RPMI7951 (cell line): ENCODE measurements around the gene PLSCR4.

DNA sequence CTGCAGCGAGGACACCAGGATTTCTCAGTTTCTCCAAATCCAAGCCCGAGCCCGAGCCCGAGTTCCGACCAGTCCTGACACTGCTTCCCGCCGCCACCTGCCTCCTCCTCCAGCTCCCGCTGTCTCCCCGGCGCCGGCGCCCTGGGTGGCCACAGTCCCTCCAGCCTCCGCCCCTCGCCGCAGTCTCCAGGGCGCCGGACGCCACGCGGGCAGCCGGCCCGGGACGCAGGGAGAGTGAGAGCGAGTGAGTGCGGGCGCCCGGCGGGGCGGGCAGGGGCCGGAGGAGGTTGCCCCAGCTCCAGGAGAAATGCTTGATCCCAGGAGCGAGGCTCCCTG is 78.0 kb upstream of the RNF7 start:
- RAMPAGE, long total RNA = no peak

- RAMPAGE, long total RNA = no peak
Observed at GRCh38 chr3:141686615-141687518, 51.2 kb upstream of the RNF7 start.

- RAMPAGE, long total RNA = no peak
Observed at GRCh38 chr3:141795892-141796211, 32.6 kb downstream of the GRK7 start.

DNA sequence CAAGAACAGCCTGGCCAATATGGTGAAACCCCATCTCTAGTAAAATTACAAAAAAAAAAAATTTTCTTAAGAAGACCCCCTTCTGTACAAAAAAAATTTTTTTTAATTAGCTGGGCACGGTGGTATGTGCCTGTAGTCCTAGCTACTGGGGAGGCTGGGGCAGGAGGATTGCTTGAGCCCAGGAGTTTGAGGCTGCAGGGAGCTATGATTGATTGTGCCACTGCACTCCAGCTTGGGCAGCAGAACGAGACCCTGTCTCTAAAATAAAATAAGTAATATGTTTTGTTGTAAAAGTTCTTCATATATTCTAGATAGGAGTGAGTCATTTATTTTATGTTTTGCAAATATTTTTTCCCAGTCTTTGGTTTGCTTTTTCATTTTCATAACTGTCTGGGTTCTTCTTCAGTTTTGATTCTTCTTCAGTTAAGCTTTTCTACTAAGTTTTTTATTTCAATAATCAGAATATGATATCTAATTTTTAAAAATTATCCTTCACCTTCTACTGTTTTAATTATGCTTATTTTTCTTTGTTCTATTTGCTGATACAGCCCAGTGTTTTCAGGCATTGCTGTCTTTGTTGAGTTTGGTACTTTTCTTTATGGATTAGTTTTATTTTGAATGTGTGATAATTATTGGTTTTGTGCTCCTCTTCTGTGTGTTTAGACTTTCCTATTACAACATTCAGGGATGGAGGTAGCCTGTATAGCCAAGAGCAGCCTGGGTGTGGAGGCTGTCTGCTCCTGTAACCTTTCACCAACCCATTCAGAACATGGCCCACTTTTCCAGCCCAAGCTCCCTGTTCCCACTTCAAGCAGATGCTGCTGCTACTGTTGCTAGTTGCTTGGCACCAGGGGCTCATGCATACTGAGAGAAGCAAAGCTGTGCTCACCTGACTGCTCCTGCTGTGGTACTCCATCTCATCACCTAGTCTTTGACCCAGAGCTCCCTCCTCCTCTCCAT is 20.1 kb downstream of the ATP1B3 start:
- RAMPAGE, long total RNA = no peak

DNA sequence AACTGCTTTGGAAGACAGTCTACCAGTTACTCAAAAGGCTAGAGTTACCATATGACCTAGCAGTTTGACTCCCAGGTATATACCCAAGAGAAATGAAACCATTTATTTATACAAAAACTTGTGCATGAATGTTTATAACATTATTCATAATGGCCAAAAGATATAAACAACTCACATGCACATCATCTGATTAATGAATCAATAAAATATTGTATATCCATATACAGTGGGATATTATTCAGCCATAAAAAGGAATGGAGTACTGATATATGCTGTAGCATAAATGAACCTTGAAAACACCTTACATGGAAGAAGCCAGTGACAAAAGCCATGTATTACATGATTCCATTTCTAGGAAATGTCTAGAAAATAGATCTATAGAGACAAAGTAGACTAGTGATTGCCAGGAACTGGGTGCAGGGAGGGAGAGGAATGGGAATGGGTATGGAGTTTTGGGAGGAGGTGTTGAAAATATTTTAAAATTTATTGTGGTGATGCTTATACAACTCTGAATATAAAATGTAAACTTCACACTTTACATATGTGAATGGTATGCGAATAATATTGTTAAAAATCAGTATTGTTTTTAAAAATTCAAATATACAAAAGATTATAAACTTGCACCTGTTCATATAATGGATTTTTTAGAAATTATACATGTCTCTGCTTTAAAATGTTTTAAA is 22.4 kb downstream of the ATP1B3 start:
- RAMPAGE, long total RNA = no peak

DNA sequence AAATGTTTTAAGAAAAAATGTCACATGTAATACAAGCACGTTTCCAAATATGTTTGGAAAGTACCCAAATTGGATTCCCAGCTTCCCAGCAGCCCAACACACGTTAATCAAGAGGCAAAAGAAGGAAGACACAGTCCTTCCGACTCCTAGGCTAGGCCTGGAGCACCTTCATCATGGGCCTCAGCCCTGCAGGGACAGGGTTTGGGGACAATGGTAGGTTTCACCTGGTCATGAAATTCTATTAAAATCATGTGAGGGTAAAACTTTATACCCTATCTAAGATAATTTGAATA is 83.9 kb downstream of the ATP1B3 start:
- RAMPAGE, long total RNA = no peak

DNA sequence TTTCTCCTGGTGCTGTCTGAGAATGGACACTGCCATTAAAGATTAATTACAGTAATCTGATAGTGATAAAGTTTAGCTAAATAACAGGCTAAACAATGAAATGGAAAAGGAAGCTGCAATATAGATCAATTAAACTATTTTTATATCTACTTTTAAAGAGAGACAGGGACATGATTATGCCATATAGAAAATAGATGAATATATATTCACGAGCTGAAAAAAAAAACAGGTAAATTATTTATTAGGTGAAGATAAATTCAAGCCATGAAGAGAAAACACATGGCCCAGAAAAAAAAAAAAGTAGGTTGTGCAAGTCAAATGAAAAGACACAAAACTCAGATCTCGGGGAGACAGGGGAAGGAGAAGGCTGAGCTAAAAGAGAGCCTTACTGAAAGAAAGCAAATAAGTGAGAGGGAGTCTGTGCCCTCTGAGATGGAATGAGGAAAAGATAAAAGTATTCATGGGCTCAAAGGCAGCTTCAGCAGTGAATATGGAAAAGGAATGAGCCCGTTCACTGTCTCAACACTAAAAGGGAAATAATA is 1.4 kb downstream of the TFDP2 start:
- RAMPAGE, long total RNA = no peak

DNA sequence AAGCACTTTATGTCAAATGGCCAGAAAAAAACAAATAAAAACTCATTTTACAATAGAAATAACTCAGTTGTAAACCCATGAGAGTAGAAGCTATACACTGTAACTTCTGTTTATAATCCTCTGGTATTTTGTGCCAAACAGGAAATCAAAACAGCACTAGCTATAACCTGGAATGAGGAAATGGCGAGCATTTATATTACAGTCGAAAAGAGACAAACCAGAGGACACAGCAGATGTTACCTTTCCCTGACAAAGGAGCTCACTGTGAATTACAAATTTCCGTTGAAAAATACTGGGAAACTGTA is 10.3 kb downstream of the GK5 start:
- RAMPAGE, long total RNA = no peak

DNA sequence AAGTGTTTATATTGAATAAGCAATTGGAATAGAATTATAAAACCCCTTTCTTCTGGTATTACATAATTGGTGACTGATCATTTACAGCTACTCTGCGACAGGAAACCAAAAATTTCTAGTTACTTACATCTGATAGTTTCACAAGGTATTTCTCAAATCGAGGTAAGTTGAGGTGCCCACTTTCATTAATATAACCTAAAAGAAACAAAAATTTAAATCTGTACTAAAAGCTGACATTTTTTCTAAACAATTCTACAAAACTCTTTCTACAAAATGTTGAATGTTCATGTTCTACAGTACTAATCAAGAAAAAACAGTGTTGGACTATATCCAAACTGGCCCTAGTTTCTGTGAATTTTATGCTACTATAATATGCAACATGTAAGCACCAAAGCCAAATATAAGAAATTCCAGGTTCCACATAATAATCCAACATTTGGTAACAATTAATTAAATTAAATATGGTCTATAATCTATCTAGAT is 26.4 kb downstream of the XRN1 start:
- RAMPAGE, long total RNA = no peak

- RAMPAGE, long total RNA = no peak
Observed at GRCh38 chr3:142650068-142650849, 54.1 kb downstream of the PLS1 start.

DNA sequence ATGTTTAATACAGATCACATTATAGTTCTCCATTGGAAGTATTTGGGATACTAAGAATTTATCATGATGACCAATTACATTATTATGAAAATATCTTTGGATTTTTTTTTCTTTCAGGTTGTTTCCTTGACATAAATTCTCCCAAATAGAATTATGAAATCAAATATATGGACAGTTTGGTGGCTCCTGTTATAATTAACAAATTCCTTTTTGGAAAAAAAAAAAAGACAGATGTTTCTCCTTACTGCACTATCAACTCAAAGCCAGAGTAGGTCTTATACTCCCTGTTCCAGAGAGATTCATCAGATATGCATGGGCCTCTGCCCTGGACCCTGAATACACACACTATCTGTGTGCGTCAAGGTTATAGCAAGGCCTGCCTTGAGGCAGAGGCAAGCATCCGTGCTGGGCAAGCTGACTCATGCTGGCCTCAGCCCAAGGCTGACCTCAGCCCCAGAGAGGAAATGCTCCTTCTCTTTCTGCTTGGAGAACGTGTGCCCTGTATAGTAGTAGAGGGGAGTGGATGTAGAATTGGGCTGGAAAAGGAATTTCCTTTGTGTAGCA is 13.0 kb upstream of the PAQR9 start:
- RAMPAGE, long total RNA = no peak

DNA sequence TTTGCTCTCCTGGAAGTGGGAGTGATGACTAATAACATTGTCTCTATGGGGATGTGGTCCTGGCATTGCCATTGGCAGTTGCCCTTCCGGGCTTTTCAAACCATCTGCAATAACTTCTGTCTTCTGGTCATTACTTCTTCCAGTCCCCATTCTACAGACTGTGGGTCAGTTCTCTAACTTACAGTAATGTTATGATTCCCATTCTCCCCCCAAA is 15.7 kb downstream of the CHST2 start:
- RAMPAGE, long total RNA = no peak

- RAMPAGE, long total RNA = no peak
Observed at GRCh38 chr3:143443537-143443990, 324.0 kb downstream of the CHST2 start.

DNA sequence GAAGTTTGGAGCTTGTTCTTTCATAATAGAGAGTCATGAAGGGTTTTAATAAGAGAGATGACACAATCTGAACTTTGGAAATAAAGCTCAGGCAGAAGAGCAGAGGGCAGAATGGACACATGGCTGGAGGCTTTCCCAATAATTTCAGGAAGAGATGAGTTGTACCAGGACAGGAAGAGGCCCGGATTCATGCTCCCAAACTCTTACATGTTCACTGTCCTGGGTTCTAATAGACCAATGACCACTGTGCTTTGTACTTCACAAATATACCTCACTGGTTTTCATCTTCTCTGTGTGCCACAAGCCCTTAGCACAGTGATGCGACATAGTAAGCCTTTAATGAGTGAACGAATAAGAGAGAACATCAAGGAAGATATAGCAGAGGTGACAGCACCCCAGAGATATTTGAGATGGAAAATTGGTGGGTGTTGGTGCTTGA is 194.7 kb downstream of the SLC9A9 start:
- RAMPAGE, long total RNA = no peak

DNA sequence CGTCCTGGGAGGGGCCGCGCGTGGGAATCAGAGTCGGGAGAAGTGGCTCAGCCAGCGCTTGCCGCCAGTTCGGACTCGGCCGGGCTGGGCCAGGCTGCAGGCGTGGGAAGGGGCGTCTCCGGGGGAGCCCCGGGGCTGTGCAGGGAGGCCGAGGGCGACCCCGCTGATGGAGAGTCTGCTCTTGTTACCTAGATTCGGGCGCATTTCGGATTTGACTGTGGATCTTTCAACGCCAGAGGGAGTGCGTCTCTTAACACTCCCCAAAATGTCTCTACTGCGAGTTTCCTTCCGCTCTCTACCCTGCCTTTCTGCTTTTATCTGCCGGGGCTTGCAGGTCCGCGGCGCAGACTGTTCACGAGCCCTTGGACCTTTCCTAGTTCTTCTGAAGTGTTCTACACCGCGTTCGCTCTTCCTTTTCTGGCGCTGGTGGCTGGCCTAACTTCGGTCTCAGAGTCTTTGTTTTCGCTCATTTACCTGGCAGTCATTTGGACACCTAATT is 1.4 kb downstream of the DIPK2A start:
- RAMPAGE, long total RNA = no peak

DNA sequence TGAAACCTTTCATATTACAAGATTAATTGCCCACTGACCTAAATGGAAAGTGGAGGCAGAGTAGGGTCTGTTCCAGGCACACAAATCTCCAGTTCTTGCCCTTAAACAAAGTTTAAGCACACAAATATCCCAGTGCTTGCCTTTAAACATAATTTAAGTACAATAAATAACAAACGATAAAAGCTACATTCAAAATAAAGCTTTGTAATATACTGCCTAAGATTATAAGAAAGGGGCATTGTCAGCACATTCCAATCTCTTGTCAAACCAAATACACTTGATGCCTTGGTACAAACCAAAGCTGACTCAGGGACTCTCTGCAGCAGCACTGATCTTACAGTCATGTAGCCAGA is 18.4 kb downstream of the PLOD2 start:
- RAMPAGE, long total RNA = no peak

DNA sequence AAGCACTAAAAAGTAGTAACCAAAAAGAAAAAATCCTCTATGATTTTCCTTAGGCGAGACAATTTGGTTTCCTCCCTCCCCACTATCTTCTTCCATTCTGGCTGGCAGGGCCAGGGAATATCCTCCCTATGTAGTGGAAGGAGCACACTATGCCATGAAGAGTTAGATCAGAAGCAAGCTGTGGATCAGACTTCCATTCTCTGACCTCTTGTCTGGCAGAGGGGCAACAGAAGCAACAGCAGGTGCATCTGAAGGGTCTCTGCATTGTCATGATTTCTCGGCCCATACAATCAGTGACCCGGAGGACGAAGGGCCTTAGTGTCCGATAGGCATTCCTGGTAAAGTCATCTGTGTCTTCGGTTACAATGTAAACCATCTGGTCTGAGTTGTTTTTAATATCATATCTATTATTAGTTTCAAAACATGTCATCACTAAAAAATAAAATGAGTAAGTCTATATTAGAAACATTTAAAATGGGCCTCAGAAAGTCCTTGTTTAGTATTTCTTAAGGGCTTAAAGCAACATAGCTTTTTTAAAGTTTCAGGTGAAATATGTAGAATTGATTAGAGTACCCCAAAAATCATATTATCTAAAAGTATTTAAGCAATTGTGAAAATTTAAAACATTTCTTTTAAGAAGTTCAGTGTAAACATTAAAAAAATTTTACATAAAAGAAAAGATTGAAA is 38.8 kb upstream of the PLOD2 start:
- RAMPAGE, long total RNA = no peak

GRCh38 chr3:146241709-146242463 is 9.0 kb downstream of the PLSCR4 start:
- RAMPAGE, long total RNA = no peak

DNA sequence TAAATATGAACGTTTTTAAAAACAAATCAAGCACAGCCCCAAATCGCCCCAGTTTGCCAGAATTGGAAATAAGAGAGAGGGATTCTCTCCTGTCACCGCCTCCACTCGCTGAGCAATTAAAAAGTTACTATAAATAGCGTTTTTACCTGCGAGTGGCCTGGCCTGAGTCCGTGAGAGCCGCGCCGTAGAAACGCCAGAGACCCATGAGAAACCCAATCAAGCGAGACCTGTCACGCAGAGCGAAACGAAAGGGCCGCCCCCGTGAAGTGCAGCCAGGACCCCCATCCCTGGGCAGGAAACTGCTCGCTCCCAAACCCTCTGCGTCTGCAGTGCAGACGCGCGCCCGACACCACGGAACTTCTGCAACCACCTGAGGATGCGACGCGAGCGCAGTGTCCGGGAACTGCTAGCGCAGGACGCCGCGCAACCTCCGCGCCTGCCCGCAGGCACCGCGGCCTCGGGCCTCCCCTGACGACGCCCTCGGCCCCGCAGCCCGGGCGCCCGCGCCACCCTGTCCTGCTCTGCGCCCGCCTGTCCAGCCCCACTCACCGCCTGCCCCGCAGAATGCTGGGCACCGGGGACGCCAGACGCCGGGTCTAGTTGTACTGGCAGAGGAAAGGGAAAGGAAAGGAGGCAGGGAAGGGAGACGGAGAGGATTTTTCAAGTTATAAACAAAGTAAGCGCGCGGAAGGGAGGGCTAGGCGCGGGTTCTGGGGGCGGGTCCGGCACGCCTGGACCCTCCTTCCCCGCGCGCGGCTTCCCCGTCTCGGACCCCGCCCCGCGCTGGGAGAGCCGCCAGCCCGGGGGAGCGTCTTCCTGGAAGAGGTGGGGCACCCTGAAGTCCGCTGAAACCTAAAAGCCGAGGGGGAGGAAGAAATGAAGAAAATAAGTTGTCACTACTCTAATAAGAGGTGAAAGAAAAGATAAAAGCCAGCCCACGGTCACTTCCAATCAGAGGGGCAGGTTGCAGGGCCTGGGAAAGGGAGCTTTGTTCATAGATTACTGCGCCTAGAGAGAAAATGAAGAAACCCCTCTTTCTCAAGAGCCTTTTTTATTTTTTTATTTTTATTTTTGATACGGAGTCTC is at the start of gene PLSCR4:
TSS of gene PLSCR4 (minus strand) at position 695 of the 1,086 bp plus-strand sequence.
- RAMPAGE, long total RNA = no peak

DNA sequence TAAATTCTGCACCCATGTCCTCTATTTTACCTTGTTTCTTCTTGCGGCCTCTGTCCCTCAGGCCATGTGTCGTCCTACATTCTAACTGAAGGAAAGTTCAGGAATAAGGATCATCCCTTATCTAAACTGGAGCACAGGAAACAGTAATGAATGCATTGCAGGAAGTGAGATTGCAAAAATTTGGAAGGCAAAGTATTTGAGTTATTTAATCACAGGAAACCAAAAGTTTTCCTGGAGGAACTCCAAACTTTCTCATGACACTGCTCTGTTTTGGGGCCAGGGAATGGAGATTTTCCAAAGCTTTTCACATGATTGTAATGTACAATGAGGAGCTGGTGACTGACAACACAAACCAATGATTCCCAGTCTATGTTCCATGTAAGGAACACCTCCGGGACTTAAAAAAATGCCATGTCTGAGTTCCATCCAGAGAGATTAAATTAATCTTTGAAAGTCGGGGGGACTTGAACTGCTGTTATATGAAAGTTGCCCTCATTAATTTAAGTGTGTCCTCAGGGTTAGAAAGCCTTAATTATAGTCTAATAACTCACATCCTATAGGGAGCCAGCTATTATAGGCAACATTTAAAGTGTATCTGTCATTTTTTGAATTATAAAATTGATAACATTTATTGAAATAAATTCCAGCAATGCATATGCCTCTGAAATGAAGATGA is 57.9 kb upstream of the PLSCR4 start:
- RAMPAGE, long total RNA = no peak